Psoas muscle (tissue), 2 donors: ENCODE measurements around a stretch of chr1.

DNA sequence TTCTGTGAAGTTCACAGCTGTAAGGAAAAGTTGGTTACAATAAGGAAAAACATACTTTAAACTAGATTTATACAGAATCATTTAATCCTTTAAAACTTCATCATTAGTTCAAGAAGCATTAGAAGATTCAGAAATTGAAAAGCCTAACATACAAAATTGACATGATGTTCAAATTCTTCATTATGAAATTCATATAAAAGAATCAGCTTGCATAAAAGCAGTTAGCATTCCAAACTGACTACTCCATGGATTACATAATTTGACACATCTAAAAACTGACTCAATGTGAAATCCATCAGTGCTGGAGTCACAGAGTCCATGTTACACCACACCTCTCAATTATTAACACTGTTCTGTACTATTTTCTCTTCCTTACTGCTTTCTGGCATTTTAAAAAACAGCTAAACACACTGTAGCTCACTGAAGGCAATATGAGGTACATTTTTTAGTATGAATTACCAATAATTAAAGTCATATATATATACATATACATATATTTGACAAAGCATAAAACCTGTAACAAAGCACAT lies 28.0 kb downstream of the ARHGAP29 start:
- PRO-cap, 2 experiments = no peak in any of the 2 experiments

DNA sequence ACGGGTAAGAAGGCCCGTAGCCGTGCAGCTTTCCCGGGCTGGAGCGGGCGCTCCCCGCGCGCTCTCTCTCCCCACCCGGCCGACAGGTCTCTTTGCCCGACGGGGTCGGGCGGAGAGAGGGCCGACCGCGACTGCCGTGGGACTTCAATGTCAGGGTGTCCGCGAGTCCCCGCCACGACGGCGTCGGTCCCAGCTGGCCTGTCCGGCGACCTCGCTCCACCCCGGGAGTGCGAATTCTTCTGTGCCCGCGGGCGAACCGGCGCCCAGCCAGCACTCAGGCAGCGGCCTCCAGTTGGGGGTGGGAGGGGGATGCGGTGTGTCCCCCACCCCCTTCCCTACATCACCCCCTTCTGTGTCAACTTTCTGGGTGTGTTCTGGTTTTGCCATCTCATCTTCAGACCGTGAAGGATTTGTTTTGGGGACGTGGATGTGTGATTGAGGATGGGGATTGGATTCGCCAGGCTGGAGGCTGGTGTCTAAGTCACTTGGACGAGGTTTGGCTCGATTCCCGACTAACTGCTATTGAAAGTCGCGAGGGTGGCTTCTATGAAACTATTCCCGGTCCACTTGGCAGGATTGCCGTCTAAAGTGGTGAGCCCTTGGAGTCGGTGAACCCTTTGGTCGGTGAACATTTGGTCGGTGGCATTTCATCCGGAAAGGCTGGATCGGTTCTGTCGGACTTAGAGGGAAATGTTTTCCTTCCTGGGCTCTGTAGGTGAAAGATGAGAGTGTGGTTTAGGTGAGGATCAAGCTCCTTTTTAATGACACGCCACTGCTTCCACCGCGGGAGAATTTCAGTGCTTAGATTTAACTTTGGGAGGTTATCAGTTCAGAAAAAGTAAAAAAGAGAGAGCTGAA lies 625 bp downstream of the ABCD3 start:
- PRO-cap, 2 experiments = peak in 1 of 2 experiments; most common minus-strand start position 213 of the sequence (in 1)

GRCh38 chr1:94542983-94543473 lies 1.5 kb upstream of the F3 start:
- PRO-cap, 2 experiments = no peak in any of the 2 experiments

DNA sequence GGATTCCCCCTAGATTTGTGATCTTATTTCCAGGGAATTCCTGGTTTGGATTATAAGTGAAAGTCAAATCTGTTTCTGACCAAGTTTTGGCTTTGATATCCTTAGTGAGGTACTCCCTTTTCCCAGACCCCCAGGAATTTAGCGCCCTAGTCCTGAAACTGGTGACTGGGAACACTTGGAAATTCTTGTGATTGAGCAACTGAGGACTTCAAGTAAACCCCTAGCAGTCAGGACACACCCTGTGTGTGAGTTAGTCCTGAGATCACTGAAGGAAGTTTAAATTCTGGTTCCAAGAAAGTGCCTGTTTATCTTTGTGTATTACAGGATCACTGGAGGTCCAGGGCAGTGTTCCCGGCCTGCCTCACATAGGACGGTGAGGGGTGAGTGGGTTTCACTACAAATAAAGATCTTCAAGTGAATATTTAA lies 95.1 kb upstream of the F3 start:
- PRO-cap, 2 experiments = no peak in any of the 2 experiments

- PRO-cap, 2 experiments = no peak in any of the 2 experiments
Measured at GRCh38 chr1:94648194-94648839, 106.8 kb upstream of the F3 start.

DNA sequence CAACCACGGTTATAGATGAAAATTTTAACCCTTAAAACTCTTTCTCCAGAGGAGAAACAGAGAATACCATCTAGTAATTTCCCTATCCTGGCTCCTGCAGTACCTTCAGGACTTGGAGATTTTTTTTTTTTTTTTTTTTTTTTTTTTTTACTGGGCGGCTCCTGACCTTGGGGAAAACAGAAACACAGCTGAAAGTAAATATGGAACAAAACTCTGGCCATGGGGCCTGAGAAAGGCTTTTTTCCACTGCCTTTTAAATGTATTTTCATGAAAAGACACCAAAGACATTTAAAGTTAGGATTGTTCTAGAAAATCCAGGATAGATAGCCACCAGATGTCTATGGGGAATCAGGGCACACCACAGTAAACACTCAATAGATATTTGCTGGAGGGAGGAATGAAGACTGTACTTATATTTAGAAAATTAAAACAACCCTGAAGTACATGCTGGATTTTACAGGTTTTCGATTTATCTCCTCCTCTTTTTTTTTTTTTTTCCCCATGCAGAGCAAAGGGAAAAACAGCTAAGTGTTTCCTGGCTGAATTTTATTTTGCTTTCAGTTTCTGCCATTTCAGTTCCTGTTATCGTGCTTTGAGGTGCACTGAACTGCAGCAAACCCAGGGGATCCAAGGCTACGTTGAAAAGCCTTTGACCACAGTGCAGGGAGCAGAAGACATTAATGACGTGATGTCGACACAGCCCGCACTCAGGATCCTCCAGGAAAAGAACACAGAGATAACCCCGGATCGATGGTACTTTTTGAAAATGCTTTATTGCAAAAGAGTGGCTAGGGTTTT lies 35.7 kb upstream of the CNN3 start:
- PRO-cap, 2 experiments = no peak in any of the 2 experiments

DNA sequence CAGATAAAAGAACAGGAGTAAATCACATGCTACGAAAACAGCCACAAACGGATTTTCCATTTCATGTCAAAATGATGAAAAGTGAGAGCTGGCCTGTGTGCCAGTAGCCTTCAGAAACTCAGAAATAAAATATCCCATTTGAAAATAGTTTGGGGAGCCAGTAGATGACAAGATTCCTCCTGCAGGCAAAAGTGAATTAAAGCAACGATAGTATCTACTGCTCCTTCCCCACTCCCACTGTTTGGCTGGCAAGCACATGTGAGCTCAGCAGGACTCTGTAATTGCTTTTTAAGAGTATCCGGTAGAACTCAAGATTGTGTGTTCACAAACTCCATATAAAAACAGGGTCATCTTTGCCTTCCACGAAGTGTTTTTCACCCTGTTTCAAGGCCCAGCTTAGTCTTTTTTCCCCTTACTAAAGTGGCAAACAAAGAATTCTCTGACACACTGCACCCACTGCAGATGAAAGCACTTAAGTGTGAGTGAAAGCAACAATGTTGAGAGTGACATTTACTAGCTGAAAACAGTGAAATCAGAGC lies 70.2 kb downstream of the ALG14 start:
- PRO-cap, 2 experiments = no peak in any of the 2 experiments

DNA sequence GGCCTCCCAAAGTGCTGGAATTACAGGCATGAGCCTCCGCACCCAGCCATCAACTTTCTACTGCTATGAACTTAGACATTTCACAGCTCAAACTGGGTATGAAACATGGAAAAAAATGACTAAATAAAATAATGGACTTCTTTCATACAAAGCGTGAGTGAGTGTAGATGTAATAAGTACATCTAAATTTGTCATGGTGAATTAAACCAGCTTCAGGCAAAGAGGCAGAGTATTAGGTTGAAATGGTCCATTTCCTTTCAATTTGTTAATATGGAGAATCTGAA lies 49.4 kb downstream of the ALG14 start:
- PRO-cap, 2 experiments = no peak in any of the 2 experiments

DNA sequence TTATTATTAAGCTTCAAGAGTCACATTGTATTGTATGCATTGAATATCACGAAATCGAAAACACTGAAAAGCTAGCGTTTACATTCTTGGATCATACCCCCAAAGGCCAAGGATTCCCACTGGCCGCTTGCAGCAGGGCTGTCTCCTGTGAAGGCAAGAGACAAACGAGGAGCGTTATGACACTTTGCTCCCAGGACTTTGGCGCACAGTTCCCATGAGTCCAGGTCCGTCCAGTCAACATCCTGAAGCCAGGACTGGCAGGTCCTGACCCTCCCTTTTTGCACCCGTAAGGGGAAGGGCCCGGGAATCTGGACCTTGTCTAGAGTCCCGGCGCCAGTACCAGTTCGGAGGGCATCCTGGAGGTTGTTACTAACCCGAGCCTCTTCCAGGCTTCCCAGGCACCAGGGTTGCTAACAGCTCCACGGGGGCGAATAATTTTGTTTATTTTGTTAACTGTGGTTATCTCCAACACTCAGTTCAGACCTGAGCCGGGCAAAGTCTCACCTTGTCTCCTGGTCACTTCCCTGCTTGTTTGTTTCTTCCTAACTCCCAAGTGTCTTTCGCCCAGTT lies 729 bp upstream of the RWDD3 start:
- PRO-cap, 2 experiments = no peak in any of the 2 experiments

GRCh38 chr1:96844281-96844495 lies 122.6 kb downstream of the PTBP2 start:
- PRO-cap, 2 experiments = peak in 2 of 2 experiments; most common plus-strand start chr1:96844436 (in 2)

- PRO-cap, 2 experiments = no peak in any of the 2 experiments
Measured at GRCh38 chr1:97529664-97530228, 391.1 kb downstream of the DPYD start.

DNA sequence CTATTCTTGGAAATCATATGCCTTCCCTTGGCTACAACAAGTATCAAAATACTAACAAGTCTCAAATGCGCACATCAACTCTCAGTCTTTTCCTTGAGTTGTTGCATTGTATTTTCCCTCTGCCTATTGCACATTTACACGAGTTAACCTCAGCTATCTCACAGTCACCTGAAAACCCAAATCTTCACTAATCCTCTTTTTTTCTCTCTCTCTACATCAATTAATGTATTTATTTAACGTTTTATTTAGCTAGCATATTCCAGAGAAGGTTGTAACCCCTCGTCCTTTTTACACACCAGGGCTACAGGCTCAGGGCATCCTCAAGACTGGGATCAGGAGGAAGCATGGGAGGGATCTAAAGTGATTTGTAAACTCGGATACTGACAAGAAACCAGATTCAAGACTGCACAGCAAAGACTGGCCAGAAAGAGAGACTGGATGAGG lies 96.0 kb downstream of the DPYD start:
- PRO-cap, 2 experiments = no peak in any of the 2 experiments

DNA sequence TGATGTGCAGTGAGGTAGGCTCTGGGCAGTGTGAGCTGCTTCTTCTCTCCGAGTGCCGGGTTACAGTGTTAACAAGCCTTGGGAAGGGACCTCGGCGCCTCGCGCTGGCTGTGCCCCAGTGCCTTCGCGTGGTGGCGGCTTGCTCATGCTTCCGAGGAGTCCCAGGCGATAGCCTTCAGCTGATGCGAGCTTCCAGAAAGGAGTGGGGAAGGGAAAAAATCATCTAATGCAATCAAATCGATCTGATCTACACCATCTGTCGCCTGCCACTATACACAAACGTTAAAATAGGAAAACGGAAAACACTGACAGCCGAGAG lies 128.6 kb upstream of the DPYD start:
- PRO-cap, 2 experiments = no peak in any of the 2 experiments

DNA sequence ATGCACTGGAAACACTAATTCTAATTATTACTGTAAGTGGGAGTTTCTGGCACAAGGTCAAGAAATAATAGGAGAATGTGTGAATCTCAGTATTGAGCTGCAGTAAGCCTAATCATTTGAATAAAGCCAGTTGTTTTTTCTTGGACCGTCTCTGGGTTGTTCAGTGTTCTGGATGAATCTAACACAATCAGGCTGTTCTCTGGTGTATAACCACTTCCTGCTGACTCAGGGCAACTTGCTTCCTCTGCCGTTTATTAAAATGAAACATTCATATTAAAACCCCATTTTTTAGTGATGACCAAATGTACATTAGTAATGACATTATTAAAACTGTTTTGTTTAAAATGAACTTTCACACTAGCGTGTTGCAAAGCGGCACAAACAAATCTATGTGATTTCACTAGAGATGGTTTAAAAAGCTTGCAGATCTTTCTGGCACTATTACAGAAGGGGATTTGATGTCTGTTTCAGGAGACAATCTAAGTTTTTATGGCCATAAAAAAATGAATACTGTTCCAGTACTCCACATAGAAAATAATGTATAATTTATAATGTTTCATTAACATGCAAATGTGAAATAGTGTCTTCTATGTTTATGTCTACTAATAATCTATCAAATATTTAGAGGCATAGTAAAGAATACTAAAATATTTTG lies 273.0 kb upstream of the SNX7 start:
- PRO-cap, 2 experiments = no peak in any of the 2 experiments

DNA sequence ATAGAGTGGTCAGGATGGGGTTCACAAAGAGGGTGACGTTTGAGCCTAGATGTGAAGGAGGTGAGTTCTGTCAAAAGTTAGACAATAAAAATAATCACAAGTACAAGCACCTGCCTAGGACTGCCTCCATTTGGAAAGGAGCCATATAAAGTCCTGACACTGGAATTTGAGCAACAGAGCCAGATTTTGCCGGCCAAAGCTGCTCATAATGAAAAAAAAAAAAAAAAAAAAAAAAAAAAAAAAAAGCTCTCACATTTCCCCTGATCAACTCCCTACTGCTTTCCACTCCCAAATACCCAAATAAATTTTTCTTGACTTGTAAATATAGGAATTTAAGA lies 4.1 kb downstream of the PALMD start:
- PRO-cap, 2 experiments = peak in 1 of 2 experiments; most common plus-strand start position 151 of the sequence (in 1)

DNA sequence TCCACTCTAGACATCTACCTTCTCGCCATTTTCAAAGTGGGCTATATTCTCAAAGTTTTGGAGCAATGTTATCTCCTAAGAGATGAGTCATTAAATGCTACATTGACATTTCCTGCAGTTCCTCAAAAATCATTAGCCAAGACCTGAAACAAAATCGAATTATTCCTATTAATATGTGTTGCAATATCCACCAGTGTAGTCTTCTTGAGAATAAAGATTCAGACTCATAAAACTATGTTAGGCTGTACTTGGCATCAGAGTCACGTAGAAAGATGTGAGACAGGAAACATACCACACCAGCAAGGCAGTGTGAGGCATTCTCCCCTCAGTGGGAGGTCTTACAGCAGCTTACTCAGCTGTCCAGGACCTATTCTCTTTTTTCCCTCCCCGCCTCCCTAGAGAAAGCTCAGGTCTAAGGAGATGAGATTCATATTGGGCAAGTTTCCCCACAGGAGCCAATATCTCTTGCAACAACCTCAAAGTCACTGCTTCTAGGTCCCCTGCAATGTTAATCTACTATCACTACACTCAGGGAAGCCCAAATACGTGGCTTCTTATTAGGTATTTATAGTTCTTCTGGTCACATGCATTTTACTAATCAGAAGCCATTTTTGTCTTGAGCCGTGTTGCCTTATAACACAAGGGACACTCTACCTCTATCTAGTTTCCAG lies 38.6 kb downstream of the FRRS1 start:
- PRO-cap, 2 experiments = no peak in any of the 2 experiments

DNA sequence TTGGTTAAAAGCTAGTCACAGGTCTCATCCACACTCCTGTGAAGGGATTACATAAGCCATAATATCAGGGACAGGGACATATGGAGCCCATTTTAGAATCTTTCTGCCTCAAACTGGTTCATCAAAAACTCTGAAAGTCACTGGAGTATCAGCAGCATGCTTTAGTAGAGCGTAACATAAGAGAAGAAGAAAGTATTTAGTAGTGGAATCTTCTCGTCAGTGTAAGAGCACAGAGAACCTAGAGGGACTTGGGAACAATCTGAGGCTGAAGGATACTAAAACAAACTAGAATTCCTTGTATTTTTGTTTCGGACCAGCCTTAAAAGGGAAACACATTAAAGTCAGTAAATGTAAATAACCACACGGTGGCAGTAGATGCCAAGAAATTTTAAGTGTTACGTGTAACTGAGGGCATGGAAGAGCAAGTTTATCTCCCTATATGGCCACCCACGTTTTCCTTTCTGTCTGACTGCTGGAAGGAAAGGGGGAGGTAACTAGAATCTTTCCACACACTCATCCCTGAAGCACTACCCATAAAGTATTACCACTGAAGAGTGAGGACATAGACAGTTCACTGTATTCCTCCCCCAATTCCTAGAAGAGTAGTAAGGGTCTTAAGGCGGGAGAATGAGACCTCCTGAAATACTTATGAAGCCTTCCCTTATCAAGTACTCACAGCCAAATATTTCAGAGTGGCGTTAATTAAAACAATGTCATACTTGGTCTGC lies 41.5 kb upstream of the AGL start:
- PRO-cap, 2 experiments = no peak in any of the 2 experiments

- PRO-cap, 2 experiments = no peak in any of the 2 experiments
Measured at GRCh38 chr1:99900449-99901030, 50.4 kb downstream of the AGL start.

GRCh38 chr1:100028686-100029330 lies 9.1 kb upstream of the MFSD14A start:
- PRO-cap, 2 experiments = no peak in any of the 2 experiments

- PRO-cap, 2 experiments = no peak in any of the 2 experiments
Measured at GRCh38 chr1:100037441-100037850, 449 bp upstream of the MFSD14A start.